K562 (cell line): Measurements from ENCODE around the genes CD19, ZG16 and MVP.

- RAMPAGE, long total RNA, result no peak
- RRBS, result 59% methylated on average over 12 of the region's 22 CpGs
PRO-cap:
- standard, result no peak
- CoPRO, capped RNA only, 2 experiments, result no peak in any of the 2 experiments
- CoPRO, capped and uncapped RNA, 2 experiments, result no peak in any of the 2 experiments
- CoPRO, uncapped RNA only, 2 experiments, result no peak in any of the 2 experiments
CAGE:
- cytosol, long polyA plus RNA, result no peak
- long polyA plus RNA, result no peak
- nucleolus, long total RNA, result no peak
- nucleus, long polyA plus RNA, result no peak
Measured at GRCh38 chr16:28882613-28883214, 4.4 kb downstream of the ATP2A1 start.

DNA sequence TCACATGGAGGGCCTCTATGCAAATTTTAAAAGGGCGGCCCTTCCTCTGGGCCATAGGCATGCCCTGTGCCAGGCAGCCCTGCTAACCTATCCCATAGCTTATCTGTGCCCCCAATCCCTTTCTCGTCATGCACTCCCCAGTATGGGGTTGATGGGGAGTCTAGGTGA is 933 bp downstream of the RABEP2 start:
- RAMPAGE, long total RNA, result no peak
- RRBS, result no CpG with 5 or more reads among the region's 2 CpGs
PRO-cap:
- standard, result no peak
- CoPRO, capped RNA only, 2 experiments, result no peak in any of the 2 experiments
- CoPRO, capped and uncapped RNA, 2 experiments, result no peak in any of the 2 experiments
- CoPRO, uncapped RNA only, 2 experiments, result no peak in any of the 2 experiments
CAGE:
- cytosol, long polyA plus RNA, result no peak
- long polyA plus RNA, result no peak
- nucleolus, long total RNA, result no peak
- nucleus, long polyA plus RNA, result no peak

- RAMPAGE, long total RNA, result no peak
- RRBS, result no CpG with 5 or more reads among the region's 11 CpGs
PRO-cap:
- standard, result no peak
- CoPRO, capped RNA only, 2 experiments, result no peak in any of the 2 experiments
- CoPRO, capped and uncapped RNA, 2 experiments, result no peak in any of the 2 experiments
- CoPRO, uncapped RNA only, 2 experiments, result no peak in any of the 2 experiments
CAGE:
- cytosol, long polyA plus RNA, result no peak
- long polyA plus RNA, result no peak
- nucleolus, long total RNA, result no peak
- nucleus, long polyA plus RNA, result no peak
Measured at GRCh38 chr16:28931701-28932224, at the start of gene CD19. Gene CD19 (plus strand): TSS chr16:28931971.

- RAMPAGE, long total RNA, result no peak
- RRBS, result no CpG with 5 or more reads among the region's 14 CpGs
PRO-cap:
- standard, result no peak
- CoPRO, capped RNA only, 2 experiments, result no peak in any of the 2 experiments
- CoPRO, capped and uncapped RNA, 2 experiments, result no peak in any of the 2 experiments
- CoPRO, uncapped RNA only, 2 experiments, result no peak in any of the 2 experiments
CAGE:
- cytosol, long polyA plus RNA, result no peak
- long polyA plus RNA, result no peak
- nucleolus, long total RNA, result no peak
- nucleus, long polyA plus RNA, result no peak
Measured at GRCh38 chr16:29159446-29159824, 174.6 kb downstream of the LAT start.

DNA sequence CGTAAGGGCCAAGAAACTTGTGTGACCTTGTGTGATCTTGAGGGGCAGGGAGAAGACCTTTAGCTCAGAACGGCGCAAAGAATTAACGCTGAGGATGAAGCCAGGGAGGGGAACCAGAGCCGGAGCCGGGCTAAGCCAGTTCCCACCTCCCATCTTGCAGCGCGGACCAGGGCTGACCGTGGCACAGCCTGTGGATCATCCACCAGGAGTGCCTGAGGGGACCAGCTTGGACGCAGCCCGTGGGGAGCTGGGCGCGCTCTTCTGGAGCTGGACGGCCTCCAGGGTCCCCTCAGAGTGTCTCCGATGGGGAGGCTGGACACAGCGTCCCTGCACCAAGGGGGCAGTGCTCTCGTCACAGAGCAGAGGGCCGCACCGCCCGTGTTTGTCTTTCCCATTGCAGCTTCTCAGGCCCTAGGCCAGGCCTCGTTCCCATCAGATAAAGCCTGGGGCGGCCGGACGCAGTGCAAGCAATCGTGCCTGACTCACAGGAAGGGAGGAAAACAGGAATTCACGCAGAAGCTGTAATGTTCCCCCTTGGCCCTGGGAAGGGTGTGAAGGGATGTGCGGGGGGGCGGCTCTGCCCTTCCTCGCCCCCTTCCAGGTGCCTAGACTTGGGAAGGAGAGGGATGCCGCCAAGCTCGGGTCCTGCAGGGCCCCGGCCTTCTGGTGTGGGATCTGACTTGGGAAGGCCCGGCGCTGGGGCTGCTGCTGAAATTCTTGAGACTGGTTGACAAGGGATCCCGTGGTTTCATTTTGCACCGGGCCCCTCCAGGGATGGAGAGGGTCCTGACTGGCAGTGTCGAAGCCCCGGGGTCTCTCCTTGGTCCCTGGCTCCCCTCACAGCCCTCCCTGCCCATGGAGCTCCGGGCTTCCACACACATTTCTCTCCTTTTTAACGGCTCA is 144.8 kb downstream of the NPIPB11 start:
- RAMPAGE, long total RNA, result no peak
- RRBS, result 19% methylated on average over 2 of the region's 40 CpGs
PRO-cap:
- standard, result bidirectional peak, plus-strand start at position 534 of the sequence, minus-strand start at position 356 of the sequence
- CoPRO, capped RNA only, 2 experiments, result no peak in any of the 2 experiments
- CoPRO, capped and uncapped RNA, 2 experiments, result no peak in any of the 2 experiments
- CoPRO, uncapped RNA only, 2 experiments, result no peak in any of the 2 experiments
CAGE:
- cytosol, long polyA plus RNA, result no peak
- long polyA plus RNA, result no peak
- nucleolus, long total RNA, result no peak
- nucleus, long polyA plus RNA, result no peak

GRCh38 chr16:29291259-29292125 is 115.0 kb downstream of the NPIPB11 start:
- RAMPAGE, long total RNA, result no peak
- RRBS, result no CpG with 5 or more reads among the region's 28 CpGs
PRO-cap:
- standard, result no peak
- CoPRO, capped RNA only, 2 experiments, result no peak in any of the 2 experiments
- CoPRO, capped and uncapped RNA, 2 experiments, result no peak in any of the 2 experiments
- CoPRO, uncapped RNA only, 2 experiments, result no peak in any of the 2 experiments
CAGE:
- cytosol, long polyA plus RNA, result no peak
- long polyA plus RNA, result no peak
- nucleolus, long total RNA, result no peak
- nucleus, long polyA plus RNA, result no peak

DNA sequence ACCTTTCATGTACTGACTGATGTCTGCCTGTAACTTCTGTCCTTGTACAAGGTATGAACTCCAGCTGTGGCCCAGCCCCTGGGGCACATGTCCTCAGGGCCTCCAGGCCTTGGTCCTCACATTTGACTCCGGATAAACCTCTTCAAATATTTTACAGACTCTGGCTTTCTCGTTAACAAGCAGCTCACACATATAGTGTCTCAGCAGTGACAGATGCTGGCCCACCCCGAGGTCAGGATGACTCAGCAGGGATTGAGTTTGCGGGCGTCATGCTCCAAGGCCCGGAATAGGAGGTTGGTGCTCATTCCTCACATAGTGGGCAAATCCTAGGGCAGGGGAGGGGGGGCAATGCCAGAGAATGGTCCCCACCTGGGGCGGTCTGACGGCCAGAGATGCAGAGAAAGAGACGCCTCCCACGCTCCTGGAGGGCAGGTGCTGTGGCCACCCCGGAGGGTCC is 58.3 kb upstream of the SPN start:
- RAMPAGE, long total RNA, result no peak
- RRBS, result no CpG with 5 or more reads among the region's 11 CpGs
PRO-cap:
- standard, result no peak
- CoPRO, capped RNA only, 2 experiments, result no peak in any of the 2 experiments
- CoPRO, capped and uncapped RNA, 2 experiments, result no peak in any of the 2 experiments
- CoPRO, uncapped RNA only, 2 experiments, result peak in 2 of 2 experiments; most common plus-strand start position 149 of the sequence (in 1); most common minus-strand start position 148 of the sequence (in 1)
CAGE:
- cytosol, long polyA plus RNA, result no peak
- long polyA plus RNA, result no peak
- nucleolus, long total RNA, result no peak
- nucleus, long polyA plus RNA, result no peak

DNA sequence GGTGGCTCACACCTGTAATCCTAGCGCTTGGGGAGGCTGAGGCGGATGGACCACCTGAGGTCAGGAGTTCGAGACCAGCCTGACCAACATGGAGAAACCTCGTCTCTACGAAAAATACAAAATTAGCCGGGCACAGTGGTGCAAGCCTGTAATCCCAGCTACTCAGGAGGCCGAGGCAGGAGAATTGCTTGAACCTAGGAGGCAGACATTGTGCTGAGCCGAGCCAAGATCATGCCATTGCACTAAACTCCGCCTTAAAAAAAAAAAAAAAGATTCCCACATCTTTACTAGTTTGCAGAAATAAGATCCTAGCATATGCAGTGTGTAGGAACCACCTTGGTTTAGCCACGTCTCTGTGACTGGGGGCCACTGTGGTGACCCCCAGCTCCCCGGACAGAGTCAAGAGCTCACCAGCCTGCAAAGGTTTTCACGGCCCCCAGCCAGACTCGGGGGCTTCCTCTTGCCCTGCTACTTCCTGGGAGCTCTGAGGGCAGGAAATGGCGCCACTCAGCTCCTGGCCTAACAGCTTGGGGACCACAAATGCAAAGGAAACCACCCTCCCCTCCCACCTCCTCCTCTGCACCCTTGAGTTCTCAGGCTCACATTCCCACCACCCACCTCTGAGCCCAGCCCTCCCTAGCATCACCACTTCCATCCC is 556 bp upstream of the SPN start:
- RAMPAGE, long total RNA, result no peak
- RRBS, result no CpG with 5 or more reads among the region's 14 CpGs
PRO-cap:
- standard, result no peak
- CoPRO, capped RNA only, 2 experiments, result peak in 2 of 2 experiments; most common plus-strand start position 503 of the sequence (in 1); most common minus-strand start position 486 of the sequence (in 2)
- CoPRO, capped and uncapped RNA, 2 experiments, result no peak in any of the 2 experiments
- CoPRO, uncapped RNA only, 2 experiments, result no peak in any of the 2 experiments
CAGE:
- cytosol, long polyA plus RNA, result no peak
- long polyA plus RNA, result no peak
- nucleolus, long total RNA, result no peak
- nucleus, long polyA plus RNA, result no peak

DNA sequence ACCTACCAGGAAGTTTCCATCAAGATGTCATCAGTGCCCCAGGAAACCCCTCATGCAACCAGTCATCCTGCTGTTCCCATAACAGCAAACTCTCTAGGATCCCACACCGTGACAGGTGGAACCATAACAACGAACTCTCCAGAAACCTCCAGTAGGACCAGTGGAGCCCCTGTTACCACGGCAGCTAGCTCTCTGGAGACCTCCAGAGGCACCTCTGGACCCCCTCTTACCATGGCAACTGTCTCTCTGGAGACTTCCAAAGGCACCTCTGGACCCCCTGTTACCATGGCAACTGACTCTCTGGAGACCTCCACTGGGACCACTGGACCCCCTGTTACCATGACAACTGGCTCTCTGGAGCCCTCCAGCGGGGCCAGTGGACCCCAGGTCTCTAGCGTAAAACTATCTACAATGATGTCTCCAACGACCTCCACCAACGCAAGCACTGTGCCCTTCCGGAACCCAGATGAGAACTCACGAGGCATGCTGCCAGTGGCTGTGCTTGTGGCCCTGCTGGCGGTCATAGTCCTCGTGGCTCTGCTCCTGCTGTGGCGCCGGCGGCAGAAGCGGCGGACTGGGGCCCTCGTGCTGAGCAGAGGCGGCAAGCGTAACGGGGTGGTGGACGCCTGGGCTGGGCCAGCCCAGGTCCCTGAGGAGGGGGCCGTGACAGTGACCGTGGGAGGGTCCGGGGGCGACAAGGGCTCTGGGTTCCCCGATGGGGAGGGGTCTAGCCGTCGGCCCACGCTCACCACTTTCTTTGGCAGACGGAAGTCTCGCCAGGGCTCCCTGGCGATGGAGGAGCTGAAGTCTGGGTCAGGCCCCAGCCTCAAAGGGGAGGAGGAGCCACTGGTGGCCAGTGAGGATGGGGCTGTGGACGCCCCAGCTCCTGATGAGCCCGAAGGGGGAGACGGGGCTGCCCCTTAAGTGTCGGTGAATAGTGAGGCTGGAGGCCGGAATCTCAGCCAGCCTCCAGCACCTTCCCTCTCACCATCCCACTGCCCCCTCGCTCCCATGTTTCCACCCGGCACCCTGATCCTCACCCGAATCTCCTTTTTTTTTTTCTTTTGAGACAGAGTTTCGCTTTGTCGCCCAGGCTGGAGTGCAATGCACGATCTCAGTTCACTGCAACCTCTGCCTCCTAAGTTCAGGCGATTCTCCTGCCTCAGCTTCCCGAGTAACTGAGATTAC is 1.4 kb downstream of the SPN start:
- RAMPAGE, long total RNA, result no peak
- RRBS, result 6% methylated on average over 8 of the region's 45 CpGs
PRO-cap:
- standard, result bidirectional peak, plus-strand start at position 492 of the sequence, minus-strand start at position 285 of the sequence; bidirectional peak, plus-strand start at position 923 of the sequence, minus-strand start at position 766 of the sequence
- CoPRO, capped RNA only, 2 experiments, result peak in 1 of 2 experiments; most common plus-strand start position 882 of the sequence (in 1); most common minus-strand start position 794 of the sequence (in 1)
- CoPRO, capped and uncapped RNA, 2 experiments, result no peak in any of the 2 experiments
- CoPRO, uncapped RNA only, 2 experiments, result no peak in any of the 2 experiments
CAGE:
- cytosol, long polyA plus RNA, result no peak
- long polyA plus RNA, result no peak
- nucleolus, long total RNA, result no peak
- nucleus, long polyA plus RNA, result no peak

DNA sequence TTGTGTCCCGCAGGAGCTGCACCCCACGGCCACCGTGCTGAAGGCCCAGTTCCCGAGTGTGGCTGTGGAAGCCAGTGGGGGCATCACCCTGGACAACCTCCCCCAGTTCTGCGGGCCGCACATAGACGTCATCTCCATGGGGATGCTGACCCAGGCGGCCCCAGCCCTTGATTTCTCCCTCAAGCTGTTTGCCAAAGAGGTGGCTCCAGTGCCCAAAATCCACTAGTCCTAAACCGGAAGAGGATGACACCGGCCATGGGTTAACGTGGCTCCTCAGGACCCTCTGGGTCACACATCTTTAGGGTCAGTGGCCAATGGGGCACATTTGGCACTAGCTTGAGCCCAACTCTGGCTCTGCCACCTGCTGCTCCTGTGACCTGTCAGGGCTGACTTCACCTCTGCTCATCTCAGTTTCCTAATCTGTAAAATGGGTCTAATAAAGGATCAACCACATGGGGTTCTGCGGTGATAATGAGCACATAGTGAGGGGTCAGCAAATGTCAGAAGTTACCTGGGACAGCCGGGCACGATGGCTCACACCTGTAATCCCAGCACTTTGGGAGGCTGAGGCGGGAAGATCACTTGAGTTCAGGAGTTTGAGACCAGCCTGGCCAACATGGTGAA is 18.3 kb downstream of the QPRT start:
- RAMPAGE, long total RNA, result no peak
- RRBS, result no CpG with 5 or more reads among the region's 15 CpGs
PRO-cap:
- standard, result no peak
- CoPRO, capped RNA only, 2 experiments, result no peak in any of the 2 experiments
- CoPRO, capped and uncapped RNA, 2 experiments, result peak in 1 of 2 experiments; most common plus-strand start position 345 of the sequence (in 1)
- CoPRO, uncapped RNA only, 2 experiments, result peak in 1 of 2 experiments; most common plus-strand start position 471 of the sequence (in 1)
CAGE:
- cytosol, long polyA plus RNA, result no peak
- long polyA plus RNA, result no peak
- nucleolus, long total RNA, result no peak
- nucleus, long polyA plus RNA, result no peak

DNA sequence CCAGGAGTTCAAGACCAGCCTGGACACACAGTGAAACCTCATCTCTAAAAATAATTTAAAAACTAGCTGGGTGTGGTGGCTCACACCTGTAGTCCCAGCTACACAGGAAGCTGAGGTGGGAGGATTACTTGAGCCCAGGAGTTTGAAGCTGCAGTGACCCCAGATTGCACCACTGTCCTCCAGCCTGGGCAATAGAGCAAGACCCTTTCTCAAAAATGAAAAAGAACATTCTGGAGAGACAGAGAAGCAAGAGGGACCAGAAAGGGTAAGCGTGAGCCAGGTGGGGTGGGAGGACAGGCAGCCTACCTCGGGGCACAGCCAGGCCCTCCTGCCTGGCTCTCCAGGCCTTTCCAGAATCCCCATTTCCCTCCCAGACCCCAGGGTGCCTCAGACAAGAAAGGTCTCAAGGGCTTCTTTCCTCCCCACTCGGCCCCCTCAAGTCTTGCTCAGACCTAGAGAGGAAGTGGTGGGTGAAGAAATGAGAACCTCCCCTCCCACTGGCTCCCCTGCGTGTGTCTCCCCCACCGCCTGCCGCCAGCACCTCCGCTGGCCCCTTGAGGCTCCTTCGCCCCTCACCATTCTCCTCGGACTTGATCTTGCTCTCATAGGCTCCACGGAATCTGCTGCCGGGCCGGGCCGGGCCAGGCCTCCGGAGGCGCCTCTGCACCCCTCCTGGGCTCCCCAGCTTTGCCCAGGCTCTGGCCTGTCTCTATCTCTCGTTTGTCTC is 506 bp downstream of the C16orf54 start:
- RAMPAGE, long total RNA, result no peak
- RRBS, result no CpG with 5 or more reads among the region's 16 CpGs
PRO-cap:
- standard, result no peak
- CoPRO, capped RNA only, 2 experiments, result no peak in any of the 2 experiments
- CoPRO, capped and uncapped RNA, 2 experiments, result no peak in any of the 2 experiments
- CoPRO, uncapped RNA only, 2 experiments, result no peak in any of the 2 experiments
CAGE:
- cytosol, long polyA plus RNA, result no peak
- long polyA plus RNA, result no peak
- nucleolus, long total RNA, result no peak
- nucleus, long polyA plus RNA, result no peak

GRCh38 chr16:29748783-29749211 is 3.0 kb upstream of the C16orf54 start:
- RAMPAGE, long total RNA, result no peak
- RRBS, result no CpG with 5 or more reads among the region's 9 CpGs
PRO-cap:
- standard, result no peak
- CoPRO, capped RNA only, 2 experiments, result no peak in any of the 2 experiments
- CoPRO, capped and uncapped RNA, 2 experiments, result no peak in any of the 2 experiments
- CoPRO, uncapped RNA only, 2 experiments, result no peak in any of the 2 experiments
CAGE:
- cytosol, long polyA plus RNA, result no peak
- long polyA plus RNA, result no peak
- nucleolus, long total RNA, result no peak
- nucleus, long polyA plus RNA, result no peak

DNA sequence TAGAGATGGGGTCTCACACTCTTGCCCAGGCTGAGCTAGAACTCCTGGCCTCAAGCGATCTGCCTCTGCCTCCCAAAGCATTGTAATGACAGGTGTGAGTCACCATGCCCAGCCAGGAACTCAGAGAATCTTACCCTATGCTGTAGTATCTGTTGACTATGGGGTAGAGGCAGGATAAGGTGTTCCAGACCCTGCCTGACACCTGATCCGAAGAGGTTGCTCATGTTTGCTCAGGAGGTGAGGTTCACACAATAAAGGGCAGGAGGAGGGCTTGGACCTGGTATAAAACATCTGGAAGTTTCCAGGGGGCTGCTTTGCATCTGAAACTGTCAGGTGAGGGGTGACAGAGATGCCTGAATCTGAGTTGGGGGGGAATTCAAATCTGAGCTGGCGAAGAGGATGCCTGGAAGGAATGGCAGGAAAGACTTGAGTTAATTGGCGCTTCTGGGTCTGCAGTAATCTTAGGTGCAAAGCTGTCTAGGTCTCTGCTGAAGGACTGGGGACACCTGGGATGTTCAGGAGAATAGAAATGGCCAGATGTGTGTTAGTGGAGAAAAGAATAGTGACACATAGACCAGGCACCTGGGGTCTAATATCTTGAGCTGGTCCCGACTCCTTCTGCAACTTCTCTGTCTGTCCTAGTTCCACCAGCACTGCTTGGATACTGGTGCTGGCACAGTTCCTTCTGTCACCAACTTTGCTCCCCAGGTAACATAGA is at the start of gene ZG16:
Gene ZG16, plus strand, starts transcription at position 283 of the 718 bp plus-strand sequence.
- RAMPAGE, long total RNA, result no peak
- RRBS, result no CpG with 5 or more reads among the region's 5 CpGs
PRO-cap:
- standard, result no peak
- CoPRO, capped RNA only, 2 experiments, result no peak in any of the 2 experiments
- CoPRO, capped and uncapped RNA, 2 experiments, result no peak in any of the 2 experiments
- CoPRO, uncapped RNA only, 2 experiments, result no peak in any of the 2 experiments
CAGE:
- cytosol, long polyA plus RNA, result no peak
- long polyA plus RNA, result no peak
- nucleolus, long total RNA, result no peak
- nucleus, long polyA plus RNA, result no peak

GRCh38 chr16:29808189-29808469 is 1.8 kb downstream of the MAZ start:
- RAMPAGE, long total RNA, result no peak
- RRBS, result no CpG with 5 or more reads among the region's 6 CpGs
PRO-cap:
- standard, result no peak
- CoPRO, capped RNA only, 2 experiments, result no peak in any of the 2 experiments
- CoPRO, capped and uncapped RNA, 2 experiments, result no peak in any of the 2 experiments
- CoPRO, uncapped RNA only, 2 experiments, result peak in 1 of 2 experiments; most common plus-strand start chr16:29808246 (in 1)
CAGE:
- cytosol, long polyA plus RNA, result no peak
- long polyA plus RNA, result no peak
- nucleolus, long total RNA, result no peak
- nucleus, long polyA plus RNA, result no peak

- RAMPAGE, long total RNA, result no peak
- RRBS, result no CpG with 5 or more reads among the region's 14 CpGs
PRO-cap:
- standard, result no peak
- CoPRO, capped RNA only, 2 experiments, result no peak in any of the 2 experiments
- CoPRO, capped and uncapped RNA, 2 experiments, result no peak in any of the 2 experiments
- CoPRO, uncapped RNA only, 2 experiments, result peak in 1 of 2 experiments; most common plus-strand start chr16:29810335 (in 1); most common minus-strand start chr16:29810058 (in 1)
CAGE:
- cytosol, long polyA plus RNA, result start-site peak on the plus strand at chr16:29810139-29810192, 1,328 and 1,260 reads in 2 replicates; start-site peak on the plus strand at chr16:29810248-29810273, 82 and 148 reads in 2 replicates
- long polyA plus RNA, result no peak
- nucleolus, long total RNA, result no peak
- nucleus, long polyA plus RNA, result start-site peak on the plus strand at chr16:29810135-29810192, 1,638 and 880 reads in 2 replicates
Measured at GRCh38 chr16:29809960-29810366, 2.0 kb upstream of the PRRT2 start.

- RAMPAGE, long total RNA, result no peak
- RRBS, result 17% methylated on average over 3 of the region's 5 CpGs
PRO-cap:
- standard, result unidirectional peak, plus-strand start at chr16:29820452
- CoPRO, capped RNA only, 2 experiments, result no peak in any of the 2 experiments
- CoPRO, capped and uncapped RNA, 2 experiments, result no peak in any of the 2 experiments
- CoPRO, uncapped RNA only, 2 experiments, result peak in 2 of 2 experiments; most common plus-strand start chr16:29820224 (in 1)
CAGE:
- cytosol, long polyA plus RNA, result no peak
- long polyA plus RNA, result no peak
- nucleolus, long total RNA, result no peak
- nucleus, long polyA plus RNA, result no peak
Measured at GRCh38 chr16:29820098-29820633, at the start of gene MVP. Gene MVP (plus strand): TSS chr16:29820462.

- RAMPAGE, long total RNA, result no peak
- RRBS, result no CpG with 5 or more reads among the region's 21 CpGs
PRO-cap:
- standard, result no peak
- CoPRO, capped RNA only, 2 experiments, result no peak in any of the 2 experiments
- CoPRO, capped and uncapped RNA, 2 experiments, result no peak in any of the 2 experiments
- CoPRO, uncapped RNA only, 2 experiments, result peak in 2 of 2 experiments; most common minus-strand start chr16:29910400 (in 1)
CAGE:
- cytosol, long polyA plus RNA, result no peak
- long polyA plus RNA, result no peak
- nucleolus, long total RNA, result no peak
- nucleus, long polyA plus RNA, result no peak
Measured at GRCh38 chr16:29910398-29911481, 10.5 kb downstream of the ASPHD1 start.

GRCh38 chr16:30029812-30030351 is 1.2 kb downstream of the TLCD3B start:
- RAMPAGE, long total RNA, result no peak
- RRBS, result 11% methylated on average over 2 of the region's 12 CpGs
PRO-cap:
- standard, result no peak
- CoPRO, capped RNA only, 2 experiments, result no peak in any of the 2 experiments
- CoPRO, capped and uncapped RNA, 2 experiments, result no peak in any of the 2 experiments
- CoPRO, uncapped RNA only, 2 experiments, result no peak in any of the 2 experiments
CAGE:
- cytosol, long polyA plus RNA, result no peak
- long polyA plus RNA, result no peak
- nucleolus, long total RNA, result no peak
- nucleus, long polyA plus RNA, result no peak